Ureter (tissue), 1 donor: ENCODE data around the gene NDFIP2.

- PRO-cap, result no peak
These were observed 30.6 kb upstream of the ACOD1 start for GRCh38 chr13:76917633-76918173.

GRCh38 chr13:77016552-77016915, 10.4 kb downstream of the FBXL3 start:
- PRO-cap, result no peak

GRCh38 chr13:77067456-77067965, 40.6 kb upstream of the FBXL3 start:
- PRO-cap, result no peak

DNA sequence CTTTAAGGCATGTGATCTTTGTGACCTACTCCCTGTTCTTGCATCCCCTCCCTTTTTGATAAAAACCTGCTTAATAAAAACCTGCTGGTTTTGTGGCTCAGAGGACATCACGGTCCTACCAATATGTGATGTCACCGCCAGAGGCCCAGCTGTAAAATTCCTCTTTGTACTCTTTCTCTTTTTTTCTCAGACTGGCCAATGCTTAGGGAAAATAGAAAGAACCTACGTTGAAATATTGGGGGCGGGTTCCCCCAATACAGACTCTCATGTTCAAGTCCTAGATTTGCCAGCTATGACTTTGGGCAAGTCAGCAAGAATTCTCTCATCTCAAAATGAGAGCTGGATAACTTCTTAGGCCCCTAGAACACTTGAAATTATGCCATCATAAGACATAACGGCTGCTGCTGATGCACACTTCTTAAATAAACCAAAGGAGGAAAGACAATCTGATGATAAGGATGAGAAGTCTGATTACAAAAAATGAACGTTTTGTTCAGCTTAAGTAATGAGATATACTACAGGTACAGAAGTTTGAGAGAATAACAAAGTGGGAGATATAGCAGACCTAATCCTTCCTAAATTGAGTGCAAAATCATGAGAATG, 83.7 kb upstream of the FBXL3 start:
- PRO-cap, result no peak

DNA sequence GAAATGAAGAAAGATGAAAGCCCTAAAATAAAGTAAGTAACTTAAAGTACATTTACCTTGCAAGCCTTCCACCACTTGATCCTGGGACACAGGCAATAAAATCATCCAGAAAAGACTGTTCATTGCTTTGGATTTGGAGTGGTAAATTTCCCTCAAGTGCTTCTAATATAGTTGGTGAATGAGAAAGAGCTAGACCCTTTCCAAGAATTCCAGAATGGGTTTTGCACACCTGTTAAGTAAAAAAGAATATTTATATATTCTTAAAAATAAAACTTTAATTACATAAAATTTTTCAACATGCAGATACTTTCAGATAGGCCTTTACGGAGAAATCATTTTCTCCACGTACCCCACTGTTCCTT, 130.9 kb upstream of the FBXL3 start:
- PRO-cap, result no peak

- PRO-cap, result bidirectional peak, plus-strand start at chr13:77329926, minus-strand start at chr13:77329876
These were observed 2.5 kb upstream of the MYCBP2 start for GRCh38 chr13:77328953-77330213.

- PRO-cap, result no peak
These were observed 18.4 kb upstream of the MYCBP2 start for GRCh38 chr13:77345247-77345781.

DNA sequence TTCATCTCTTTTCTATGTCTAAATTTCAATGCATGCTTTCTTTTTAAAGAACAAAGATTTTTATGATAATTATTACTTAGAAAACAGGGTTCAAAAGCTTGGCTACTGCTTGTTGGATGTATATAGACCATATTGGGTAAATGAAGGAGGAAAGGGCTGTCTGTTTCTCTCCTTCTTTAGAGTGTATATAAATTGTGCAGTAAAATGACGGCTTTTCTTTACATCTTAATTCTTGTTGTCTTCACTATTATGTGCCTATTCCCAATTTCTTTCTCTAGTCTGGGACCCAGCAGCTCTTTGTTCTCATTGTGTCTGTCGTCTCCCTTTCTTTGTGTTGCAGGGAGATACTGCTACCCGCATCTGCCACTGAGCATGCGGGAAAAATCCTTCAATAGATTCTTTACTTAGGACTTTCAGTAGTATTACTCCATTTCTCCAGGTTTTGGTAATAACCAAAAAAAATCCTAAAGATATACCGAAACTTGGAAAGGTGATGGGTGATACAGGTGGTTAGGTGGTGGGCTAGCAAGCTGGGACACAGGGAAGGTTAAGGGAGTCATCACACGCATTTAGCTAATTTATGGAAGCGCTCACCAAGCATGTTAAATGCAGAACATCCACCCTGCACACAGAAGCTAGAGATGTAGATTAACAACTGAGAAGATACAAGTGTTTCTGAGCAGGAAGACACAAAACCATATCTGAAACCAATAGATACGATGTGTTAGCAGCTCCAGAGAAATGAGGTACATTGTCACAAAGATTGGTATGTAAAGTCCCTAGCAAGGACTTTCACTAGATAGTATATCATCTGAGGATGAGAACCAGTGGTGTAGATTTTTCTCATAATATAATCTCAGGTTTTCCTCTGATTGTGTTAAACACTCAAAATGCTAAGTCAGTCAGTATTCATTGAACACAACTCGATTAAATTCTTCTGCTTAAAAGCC, 1.5 kb upstream of the SLAIN1 start:
- PRO-cap, result no peak

DNA sequence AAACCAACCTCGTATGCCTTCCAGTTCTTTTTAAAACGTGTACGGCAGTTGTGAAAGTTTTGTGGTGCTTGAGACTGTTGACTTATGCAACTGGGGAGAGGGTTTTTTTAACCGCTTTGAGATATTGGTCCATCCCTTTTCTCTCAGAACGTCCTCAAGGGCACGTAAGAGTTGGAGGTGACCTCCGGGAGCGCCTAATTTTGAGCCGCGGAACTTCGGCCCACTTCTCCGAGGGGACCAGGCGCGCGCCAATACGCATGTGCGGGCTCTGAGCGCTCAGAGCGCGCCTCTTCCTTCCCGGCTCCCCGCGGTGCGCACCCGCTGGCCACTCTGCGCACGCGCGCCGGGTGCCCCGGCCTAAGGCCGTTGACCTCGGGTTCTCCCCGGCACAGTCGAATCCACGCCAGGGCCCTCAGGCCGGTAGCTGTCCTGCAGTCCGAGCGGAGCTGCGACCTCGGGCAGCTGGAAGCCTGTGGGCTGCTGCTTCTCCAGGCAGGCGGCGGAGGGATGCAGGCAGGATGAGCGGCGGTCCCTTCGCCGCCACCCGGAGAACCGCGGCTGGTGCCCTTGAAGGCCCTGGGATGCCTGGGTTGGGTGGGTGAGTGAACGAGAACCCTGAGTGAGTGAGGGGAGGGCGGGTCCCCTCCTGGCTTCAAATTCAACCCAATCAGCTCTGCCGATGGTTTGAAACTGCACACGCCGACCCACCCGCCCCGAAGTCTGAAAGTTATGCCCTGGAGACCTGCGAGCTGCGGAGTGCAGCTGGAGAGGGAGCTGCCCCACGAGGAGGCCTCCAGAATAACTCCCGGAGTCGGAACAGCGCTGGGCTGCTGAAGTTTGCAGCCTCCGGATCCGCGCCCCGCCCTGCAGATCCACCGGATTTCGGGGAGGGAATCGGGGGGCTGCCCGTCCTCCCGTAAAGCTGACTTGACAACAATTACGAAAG, 7.3 kb downstream of the POU4F1 start:
- PRO-cap, result no peak

DNA sequence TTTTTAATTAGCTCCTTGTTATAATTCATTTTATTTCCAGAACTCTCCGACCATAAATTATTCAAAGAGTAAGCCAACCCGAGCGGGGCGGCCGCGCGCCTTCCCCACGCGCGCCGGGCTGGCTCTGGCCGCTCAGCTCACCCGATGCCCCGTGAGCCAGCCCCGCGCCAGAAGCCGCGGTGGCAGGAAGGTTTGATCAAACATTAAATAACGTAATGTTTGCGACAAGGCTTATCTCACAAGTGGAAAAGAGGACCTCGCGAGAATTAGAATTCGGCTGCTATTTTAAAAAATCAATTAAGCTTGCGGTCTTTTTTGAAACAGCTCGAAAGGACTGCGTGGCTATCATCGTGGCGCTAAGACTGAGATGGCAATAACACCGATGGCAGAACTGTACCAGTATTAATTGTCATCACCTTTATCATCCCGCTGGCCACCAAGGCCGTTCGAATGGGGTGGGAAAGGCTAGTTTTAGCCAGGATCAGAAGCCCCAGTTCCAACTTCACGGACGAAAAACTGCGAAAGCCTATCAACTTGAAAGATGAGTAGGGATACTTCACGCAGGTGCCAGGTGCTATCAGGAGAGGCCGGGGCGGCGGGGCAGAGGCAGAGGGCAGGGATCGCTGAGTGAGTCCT, 6.5 kb downstream of the POU4F1 start:
- PRO-cap, result no peak

GRCh38 chr13:79370898-79371327, 35.1 kb downstream of the RBM26 start:
- PRO-cap, result no peak

DNA sequence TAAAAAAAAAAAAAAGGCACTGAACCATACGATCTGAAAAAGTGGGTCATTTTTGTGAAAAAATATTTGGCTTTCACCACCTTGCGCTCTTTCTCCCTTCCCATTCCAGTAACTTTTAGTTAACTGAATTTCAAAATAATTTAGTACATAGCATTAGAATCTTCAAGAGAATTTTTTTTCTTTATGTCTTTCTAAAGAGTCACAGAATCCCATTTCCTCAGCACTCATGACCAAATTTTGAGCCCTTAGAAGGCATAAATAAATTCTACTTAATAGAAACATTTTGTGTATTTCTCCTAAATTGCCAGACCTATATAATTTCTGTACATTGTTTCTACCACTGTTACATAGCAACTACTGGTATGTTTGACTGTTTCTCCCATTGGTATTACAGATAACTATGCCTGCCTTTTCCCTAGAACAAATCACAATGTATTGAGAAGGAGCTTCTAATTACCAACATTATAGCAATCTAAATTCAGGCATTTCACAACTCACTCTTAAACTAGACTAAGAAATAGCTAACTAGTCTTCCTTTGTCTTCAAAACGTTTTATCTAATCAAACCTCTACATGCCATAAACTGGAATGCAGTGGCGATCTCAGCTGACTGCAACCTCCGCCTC, 18.4 kb downstream of the RBM26 start:
- PRO-cap, result no peak

GRCh38 chr13:79480649-79481589, at the start of gene NDFIP2:
Gene NDFIP2, plus strand, starts transcription at chr13:79481155.
- PRO-cap, result bidirectional peak, plus-strand start at chr13:79481305, minus-strand start at chr13:79480984; unidirectional peak, plus-strand start at chr13:79481372

DNA sequence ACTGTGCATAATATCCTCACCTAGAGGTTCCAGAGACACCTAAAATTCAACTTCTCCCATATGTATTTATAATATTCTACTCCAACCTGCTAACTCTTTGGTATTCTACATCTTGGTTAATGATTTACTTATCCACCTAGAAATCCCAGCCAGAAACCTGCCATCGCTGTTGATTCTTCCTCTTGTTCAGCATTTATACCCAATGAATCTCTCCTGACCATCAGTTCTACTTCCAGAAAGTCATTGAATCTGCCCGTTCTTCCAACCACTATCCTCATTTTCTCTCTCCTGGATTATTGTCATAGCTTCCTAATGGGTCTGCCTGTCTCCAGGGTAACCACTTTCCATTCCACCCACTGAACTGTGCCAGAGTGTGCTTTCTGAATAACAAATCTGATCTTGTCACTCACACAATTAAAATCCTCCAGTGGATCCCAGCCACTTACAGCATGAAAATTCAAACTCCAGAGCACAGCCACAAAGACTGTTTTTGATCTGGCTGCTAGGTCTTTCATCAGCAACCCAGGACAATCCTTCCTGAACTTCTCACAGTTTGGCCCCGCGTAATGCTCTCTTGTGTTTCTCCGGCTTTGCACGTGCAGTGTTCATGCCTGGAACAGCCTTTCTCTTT, 330.6 kb downstream of the SPRY2 start:
- PRO-cap, result no peak

GRCh38 chr13:80132646-80133662, 208.0 kb downstream of the SPRY2 start:
- PRO-cap, result unidirectional peak, plus-strand start at chr13:80132958

- PRO-cap, result no peak
These were observed 172.6 kb downstream of the SPRY2 start for GRCh38 chr13:80168370-80168600.

GRCh38 chr13:80469592-80470619, 129.0 kb upstream of the SPRY2 start:
- PRO-cap, result no peak

DNA sequence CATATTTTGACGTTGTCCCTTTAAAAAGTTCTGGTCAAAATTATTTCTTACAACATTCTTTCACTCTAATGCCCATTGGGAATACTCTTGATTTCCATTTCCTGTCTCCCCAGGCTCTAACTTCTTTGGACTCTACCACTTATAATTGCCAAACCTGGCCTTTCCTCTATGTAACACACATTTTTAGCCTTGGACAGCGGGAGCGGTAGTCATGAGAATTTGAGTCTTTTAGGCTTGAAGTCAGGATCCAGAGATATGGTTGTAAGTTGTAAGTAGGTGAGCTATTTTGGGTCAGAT, 163.5 kb upstream of the SPRY2 start:
- PRO-cap, result no peak

DNA sequence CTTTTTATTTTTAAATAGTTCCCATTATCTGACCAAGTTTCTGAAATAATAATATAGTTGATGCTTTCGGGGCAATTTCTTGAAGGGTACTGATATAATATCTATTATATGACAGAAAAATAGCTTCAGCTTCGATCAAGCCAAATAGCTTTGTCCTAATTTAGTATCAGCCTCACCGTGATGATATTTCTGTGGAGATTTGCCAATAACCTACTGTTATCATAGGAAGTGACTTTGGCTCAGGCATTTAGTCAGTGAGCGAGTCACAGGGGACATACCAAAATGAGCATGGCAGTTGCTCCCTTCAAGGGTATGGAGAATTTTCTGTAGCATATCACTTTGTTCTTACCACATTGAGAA, 767.5 kb upstream of the SLITRK1 start:
- PRO-cap, result no peak

DNA sequence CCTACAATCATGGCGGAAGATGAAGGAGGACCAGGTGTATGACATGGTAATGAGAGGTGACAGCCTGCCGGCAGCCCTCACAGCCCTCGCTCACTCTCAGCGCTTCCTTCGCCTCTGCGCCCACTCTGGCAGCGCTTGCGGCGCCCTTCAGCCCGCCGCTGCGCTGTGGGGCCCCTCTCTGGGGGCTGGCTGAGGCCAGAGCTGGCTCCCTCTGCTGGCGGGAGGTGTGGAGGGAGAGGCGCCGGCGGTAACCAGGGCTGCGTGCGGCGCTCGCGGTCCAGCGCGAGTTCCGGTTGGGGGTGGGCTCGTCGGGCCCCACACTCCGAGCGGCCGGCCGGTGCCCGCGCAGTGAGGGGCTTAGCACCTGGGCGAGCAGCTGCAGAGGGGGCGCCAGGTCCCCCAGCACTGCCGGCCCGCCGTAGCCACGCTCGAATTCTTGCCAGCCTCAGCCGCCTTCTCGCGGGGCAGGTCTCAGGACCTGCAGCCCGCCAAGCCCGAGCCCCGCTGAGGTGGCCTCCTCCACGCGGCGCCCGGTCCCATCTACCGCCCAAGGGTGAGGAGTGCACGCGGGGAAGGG, 879.1 kb upstream of the SLITRK5 start:
- PRO-cap, result no peak